Pulmonary lymph node (tissue), 1 donor: ENCODE measurements around a stretch of chr5.

DNA sequence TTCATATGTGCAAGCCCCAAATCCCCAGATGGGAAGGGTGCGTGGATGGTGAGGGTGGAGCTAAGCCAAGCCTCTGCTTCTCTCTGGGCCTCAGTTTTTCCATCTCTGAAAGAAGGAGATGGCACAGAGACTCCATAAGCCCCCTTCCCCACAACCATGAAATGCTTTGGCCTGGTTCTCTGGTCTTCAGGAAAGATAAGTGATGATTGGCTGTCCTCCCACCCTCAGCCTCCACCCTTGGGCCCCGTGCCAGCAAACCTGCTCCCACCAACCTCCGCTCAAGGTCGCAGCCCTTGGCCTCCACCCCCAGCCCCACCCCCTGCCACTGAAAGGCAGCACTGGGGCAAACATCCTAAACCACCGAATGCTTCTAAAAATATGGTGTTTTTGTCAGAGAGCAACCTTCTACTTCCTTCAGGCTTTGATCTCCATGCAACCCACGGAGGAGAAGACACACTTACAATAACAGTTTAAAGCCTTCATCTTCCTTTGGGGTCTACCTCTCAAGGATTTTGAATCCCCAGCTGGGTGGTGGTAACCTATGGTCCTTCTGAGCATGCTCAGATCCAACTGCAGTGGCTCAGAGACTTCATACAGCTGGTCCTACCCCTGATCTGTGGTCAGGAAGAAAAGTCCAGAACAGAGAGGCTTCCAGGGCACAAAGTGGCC, 24.0 kb upstream of the TCF7 start:
- PRO-cap = unidirectional peak, plus-strand start at position 381 of the sequence; unidirectional peak, plus-strand start at position 431 of the sequence

DNA sequence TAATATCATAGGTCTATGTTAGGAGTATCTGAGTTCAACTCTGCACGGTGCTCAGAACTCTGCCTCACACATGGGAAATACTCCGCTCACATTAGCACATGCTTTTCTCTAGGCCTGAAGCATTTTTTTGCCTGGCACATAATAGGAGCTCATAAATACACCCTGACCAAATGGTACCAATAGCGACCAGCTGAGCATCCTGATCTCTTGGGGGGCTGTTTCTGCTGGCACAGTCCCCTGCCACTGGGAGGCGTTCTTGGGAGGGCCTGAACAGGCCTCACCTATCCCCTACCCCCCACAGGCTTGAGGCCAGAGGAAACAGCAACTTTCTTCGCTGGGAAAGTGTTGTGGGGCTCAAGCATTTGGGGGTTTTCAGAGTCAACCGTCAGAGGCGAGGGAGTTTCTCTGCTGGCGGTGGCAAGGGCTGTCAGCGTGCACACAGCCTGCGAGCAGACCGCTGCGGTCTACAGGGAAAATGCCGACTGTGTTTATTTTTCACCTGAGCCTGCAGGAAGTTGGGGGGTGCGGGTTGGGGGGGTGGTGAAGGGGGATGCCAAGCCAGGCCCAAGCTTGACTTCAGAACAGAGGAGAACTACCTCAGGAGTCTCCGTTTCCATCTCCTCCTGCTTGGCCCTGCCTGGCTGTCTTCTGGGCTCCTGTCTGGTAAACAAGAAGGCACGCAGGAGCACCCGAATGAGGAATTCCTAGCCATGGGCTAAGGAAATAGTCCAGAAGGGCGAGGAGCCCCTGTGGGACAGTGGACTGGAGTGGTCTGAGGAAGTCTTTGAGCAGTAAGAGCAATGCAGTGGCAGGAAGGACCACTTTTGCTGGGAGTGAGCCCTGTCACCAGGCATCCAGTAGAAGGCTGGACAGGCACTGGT, 18.0 kb downstream of the TCF7 start:
- PRO-cap = no peak

DNA sequence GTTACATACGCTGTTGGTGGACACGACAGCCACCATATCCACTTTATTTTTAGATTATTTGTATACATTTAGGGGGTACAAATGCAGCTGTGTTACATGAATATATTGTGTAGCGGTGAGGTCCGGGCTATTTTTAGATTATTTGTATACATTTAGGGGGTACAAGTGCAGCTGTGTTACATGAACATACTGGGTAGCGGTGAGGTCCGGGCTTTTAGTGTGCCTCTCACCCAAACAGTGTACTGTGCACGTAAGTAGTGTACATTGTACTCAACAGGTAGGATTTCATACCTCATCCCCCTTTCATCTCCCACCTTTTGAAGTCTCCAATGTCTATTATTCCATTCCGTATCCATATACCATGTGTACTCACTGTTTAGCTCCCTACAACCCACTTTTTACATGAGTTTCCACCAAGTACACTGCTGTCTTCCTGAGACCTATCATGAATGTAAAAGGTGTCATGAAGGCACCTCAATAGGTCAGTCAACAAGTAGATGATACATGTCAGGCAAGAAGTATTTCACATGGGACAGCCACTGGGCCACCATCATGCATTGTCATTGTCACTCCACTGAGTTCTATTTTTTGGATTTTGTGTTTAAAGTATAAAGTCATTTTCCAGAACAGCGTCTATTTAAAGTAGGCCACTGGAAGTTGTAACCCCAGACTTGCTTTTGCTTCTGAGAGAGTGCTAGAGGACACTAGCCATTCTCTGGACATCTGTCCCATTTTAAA, 27.7 kb downstream of the SKP1 start:
- PRO-cap = no peak

GRCh38 chr5:134193688-134193907, 16.8 kb upstream of the SKP1 start:
- PRO-cap = no peak

- PRO-cap = no peak
These were observed 1.4 kb upstream of the PPP2CA start for GRCh38 chr5:134227303-134227613.

DNA sequence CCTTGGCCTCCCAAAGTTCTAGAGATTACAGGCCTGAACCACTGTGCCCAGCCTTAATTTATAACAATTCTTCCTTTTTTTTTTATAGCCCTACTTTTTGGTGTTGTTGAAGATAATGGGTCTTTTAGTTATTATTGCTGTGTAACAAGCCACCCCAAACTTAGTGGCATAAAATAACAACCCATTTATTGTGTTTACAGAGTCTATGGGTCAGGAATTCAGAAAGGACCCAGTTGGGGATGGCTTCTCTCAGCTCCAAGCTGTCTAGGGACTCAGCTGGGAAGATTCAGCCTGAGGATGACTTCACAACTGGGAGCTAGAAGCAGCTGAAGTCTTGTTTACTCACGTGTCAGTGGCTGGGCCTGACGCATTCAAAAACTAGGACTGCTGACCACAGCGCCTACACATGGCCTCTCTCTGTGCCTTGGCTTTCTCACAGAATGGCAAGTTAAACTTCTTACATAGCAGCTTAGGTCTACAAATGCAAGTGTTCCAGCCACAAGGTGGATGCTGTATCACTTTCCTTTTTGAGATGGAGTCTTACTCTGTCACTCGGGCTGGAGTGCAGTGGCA, 16.2 kb upstream of the PPP2CA start:
- PRO-cap = no peak

GRCh38 chr5:134401372-134401916, 10.2 kb downstream of the CDKN2AIPNL start:
- PRO-cap = no peak

GRCh38 chr5:134507379-134508014, 18.0 kb upstream of the JADE2 start:
- PRO-cap = no peak

- PRO-cap = no peak
These were observed 12.2 kb downstream of the DDX46 start for GRCh38 chr5:134770812-134771165.

DNA sequence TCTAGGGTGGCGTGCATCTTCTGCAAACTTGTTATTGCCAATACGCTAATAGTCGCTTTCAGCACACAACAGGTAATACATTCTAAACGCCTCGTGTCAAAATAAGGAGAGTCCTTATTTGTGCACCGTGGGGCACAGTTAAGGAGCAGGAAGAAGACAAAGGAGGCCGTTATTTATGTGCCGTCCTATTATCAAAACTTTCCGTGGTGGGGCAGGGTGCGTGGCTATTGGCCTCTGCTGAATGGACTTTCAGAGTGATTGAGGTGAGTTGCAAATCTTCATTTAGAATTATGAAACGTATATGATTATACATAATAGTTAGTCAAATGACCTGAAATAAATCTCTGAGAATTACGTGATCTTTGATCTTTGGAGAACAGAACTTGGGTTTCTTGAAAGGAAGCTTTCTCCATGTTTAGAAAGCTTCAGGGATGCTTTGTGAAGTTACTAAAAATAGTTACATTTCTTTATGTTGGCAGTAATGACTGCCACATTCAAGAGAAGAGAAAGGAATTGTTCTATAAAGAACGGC, 899 bp downstream of the C5orf24 start:
- PRO-cap = no peak

GRCh38 chr5:134873415-134873896, 715 bp upstream of the TXNDC15 start:
- PRO-cap = no peak

DNA sequence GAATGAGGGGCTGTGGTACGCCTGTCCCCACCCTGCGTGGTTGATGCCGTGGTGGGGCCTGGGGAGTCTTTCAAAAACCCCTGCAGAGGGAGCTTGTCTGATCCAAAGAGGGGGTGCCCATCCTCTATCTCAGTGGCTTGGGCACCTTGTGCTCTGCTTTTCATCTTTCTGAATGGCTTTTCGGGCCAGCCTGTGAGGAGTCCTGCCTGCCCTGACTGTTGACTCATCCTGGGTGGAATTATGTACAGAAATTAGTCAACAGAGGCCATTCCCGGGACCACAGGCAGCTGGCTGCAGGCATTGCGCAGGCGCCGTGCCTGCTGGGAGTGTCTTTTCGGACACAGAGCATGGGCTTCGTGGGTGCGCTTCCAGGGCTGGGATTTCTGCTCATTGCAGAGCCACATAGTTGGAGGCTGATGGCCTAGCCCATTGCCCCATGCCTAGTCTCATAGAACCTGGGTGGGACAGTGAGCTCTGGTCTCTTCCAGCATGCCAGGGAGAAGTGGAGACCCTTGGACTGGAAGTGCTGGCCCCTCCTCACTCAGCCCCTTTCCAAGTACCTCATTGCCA, 93.8 kb upstream of the PITX1 start:
- PRO-cap = no peak

- PRO-cap = no peak
These were observed 106.6 kb upstream of the PITX1 start for GRCh38 chr5:135140542-135141152.

GRCh38 chr5:135190320-135191043, 156.5 kb upstream of the PITX1 start:
- PRO-cap = no peak

GRCh38 chr5:135307360-135307896, 91.6 kb downstream of the MACROH2A1 start:
- PRO-cap = no peak

DNA sequence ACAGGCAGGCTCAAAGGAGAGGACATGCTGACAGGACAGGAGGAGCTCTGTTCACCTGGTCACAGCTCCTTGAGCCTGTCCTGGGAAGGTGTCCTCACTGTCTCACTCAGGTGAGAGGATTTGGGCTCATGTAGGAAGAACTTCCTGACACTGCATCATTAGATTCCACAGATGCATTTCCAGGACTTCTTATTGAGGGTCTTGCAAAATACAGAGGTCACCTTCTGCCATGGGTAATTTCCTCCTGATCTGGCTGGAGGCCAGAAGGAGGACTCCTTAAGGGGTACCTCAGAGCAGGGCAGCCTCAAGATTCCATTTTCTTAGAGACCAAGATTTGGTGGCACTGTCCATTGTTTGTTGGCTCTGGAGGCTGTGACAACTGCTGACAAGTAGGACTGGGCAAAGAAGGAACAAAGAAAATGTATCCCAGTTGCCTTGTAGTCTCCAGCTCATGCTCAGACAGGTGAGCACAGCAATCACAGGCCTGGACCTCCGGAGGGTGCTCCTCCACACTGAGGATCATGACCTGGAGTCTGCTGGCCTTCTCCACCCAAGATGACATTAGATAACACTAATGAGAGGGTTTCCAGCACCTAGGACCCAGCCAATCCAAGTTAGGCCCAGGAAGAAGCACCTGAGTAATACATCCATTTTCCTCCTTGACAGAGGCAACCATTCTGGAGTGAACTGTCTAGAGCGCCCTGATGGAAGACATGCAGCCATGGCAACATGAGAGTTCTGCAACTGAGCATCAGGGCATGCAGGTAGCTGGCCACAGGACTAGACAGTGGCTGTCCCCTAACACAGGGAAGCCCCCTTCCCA, 30.6 kb downstream of the MACROH2A1 start:
- PRO-cap = no peak

GRCh38 chr5:135391394-135391765, 7.7 kb downstream of the MACROH2A1 start:
- PRO-cap = no peak

DNA sequence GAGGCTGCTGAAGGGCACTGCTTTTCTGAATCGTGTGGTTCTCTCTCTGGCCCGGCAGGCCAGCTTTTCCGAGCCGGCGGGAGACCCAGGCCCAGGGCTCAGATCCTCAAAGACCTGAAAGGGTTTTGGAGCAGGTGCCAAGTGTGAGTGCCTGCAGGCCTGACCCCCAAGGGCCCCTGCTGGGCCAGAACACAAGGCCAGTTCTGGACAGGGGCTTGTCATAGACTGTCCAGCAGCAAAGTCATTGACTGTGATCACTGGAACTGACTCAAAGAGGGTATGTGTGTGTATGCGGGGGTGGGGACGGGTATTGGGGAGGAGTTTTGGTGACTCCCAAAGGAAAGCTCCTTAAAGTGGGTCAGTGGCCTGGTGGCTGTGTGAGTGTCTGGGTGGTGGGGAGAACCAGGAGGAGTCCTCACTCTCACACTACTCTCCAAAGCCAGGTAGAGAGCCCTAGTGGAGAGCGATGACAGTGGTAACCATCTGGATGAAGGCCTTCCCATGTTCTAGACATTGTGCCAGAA, 592 bp upstream of the CXCL14 start:
- PRO-cap = no peak

DNA sequence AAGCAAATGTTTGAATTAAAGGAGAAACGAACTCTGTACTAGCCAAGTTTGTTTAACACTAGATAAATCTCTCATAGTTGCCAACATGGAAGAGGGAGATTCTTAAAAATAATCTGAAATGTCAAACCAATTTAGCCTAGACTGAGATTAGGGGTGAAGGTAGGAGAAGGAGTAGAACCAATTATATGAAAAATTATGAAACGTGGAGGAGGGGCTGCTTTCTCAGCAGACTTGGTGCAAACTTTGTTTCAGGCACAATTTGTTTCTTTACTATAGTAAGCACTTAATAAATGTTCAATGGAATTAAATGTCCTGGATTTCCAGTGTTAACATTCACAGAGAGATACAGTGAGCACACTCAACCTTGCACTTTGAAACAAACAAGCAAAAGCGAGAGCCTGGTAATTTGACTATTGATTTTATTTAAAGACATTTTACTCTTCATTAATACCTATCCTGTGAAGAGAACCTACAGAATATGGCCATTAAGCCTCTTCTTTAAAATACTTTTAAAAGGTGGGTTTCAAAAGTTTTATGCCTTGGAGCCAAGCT, 992 bp downstream of the LECT2 start:
- PRO-cap = no peak

DNA sequence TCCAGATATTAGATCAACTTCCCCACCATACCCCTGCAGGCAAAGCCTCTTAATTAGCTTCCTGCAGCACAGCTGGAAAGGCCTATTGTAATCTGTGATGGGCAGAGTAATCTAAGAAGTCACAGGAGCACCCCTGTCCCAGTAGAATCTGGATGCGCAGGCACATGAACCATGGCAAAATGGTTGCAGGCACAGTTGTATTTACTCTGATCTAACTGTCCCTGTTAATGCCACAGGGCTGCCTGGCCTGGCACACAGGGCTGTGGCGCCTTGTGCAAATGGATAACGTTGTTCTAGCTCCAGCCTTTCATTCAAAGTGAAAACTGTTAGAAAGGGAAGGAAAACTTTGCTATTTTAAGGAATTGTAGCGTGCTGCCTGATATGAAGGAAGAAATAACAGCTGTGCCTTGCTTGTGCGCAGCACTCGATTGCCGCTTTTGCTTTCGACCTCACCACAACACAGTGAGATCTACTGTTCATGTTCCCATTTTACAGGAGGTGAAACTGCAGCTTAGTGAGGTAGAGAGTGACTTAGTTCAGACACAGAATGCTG, 2.3 kb downstream of the TGFBI start:
- PRO-cap = no peak